Mammary epithelial cell (primary cell): ENCODE results near the gene NGRN.

DNA sequence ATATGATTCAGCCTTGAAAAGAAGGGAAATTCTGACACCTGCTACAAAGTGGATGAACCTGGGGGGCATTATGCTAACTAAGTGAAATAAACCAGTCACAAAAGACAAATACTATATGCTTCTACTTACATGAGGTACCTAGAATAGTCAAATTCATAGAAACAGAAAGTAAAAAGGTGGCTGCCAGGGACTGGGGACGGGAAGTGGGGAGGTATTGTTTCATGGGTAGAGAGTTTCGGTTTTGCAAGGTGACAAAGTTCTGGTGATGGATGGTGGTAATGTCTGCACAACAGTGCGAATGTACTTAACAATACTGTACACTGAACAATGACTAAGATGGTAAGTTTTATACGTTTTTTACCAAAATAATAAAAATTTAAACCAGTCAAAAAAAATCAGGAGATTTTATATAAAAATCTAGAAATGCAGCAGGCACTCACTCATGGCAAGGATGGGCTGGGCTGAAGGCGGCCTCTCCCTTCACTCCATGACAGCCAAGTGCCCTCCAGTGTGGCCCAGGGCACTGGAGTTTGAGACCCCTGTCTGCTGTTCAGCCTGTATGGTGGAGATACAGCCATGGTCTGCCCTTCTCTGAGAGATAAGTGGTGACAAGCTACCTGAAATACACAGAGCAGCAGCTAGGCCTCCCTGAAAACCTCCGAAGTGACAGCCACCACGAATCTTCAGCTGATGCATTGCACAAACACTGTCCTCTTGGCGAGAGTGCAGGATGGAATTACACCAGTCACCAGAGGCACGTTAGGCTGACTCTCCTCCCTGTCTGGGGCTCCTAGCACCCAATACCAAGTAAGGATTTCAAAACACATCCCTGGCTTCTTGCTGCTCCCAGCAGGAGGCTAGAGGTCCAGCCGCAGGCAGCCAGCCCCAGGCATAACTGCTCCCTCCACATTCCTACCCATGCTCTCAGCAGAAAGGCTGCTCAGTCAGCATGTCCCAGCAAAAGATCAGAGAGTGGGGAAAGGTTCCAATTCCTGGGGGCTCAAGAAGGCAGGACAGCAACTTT, 4.5 kb downstream of the IDH2 start:
- CAGE, long polyA plus RNA = no peak
- RRBS = no CpG with 5 or more reads among the region's 10 CpGs

DNA sequence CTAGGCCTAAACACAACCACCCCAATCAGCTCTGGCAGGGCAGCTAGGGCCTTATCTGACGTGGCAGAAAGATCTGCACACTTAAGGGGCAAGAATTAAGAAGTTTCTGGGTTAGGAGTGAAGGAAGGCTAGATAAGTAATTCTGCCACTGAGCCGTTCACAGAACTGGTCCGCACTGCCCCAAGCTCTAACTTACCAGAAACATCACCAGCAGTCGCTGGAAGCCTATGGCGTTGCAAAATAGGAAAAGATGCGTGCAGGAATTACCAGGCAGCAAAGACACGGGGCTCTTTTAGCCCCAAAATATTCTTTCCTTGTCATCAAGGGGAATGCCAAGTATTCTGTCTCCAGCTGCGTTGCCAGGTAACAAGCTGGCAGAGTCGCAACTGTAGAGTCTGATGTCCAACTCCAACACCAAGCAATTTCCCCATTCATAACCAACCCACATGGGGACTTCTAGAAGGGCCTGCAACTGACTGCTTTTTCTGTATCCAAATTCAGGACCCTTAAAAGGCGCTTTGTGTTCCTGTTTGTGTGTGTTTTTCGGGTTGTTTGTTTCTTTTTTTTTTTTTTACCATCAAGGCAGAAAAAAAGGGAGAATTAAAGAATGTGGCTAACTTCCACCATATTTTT, 1.8 kb downstream of the IDH2 start:
- CAGE, long polyA plus RNA = no peak
- RRBS = no CpG with 5 or more reads among the region's 11 CpGs

GRCh38 chr15:90149057-90149884, 47.0 kb upstream of the IDH2 start:
- CAGE, long polyA plus RNA = no peak
- RRBS = no CpG with 5 or more reads among the region's 8 CpGs

- CAGE, long polyA plus RNA = no peak
- RRBS = no CpG with 5 or more reads among the region's 68 CpGs
Observed at GRCh38 chr15:90265446-90266556, at the start of gene NGRN. NGRN (plus strand) TSS chr15:90265672.

DNA sequence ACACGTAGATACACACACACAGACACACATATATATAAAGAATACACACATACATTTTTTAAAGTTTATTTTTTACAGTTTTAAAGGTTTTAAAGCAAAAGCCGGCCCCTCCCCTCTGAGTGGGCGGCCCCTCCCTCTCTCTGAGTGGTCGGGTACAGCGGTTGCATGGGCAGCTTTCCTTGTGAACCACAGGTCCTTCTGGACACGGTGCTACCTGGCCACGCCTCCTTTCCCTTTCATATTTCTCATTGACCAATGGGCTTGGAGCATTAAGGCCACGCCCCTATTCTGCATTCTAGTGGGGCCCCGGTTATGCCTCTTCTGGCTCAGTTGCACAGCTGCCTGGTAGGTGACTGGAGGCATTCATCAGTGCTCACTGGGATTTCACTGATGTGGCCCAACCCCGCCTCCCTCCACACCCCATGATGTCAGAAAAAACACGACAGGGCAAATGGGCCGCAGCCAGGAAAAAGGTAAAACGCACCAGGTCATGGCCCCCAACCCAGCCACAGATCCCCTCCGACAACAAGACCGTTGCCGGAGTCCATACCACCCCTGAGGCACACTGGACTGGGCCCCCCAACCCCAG, 26.2 kb downstream of the NGRN start:
- CAGE, long polyA plus RNA = no peak
- RRBS = no CpG with 5 or more reads among the region's 16 CpGs

GRCh38 chr15:90315571-90315989, 36.5 kb upstream of the ZNF774 start:
- CAGE, long polyA plus RNA = no peak
- RRBS = no CpG with 5 or more reads among the region's 2 CpGs

GRCh38 chr15:90358511-90358979, 6.5 kb downstream of the ZNF774 start:
- CAGE, long polyA plus RNA = no peak
- RRBS = no CpG with 5 or more reads among the region's 5 CpGs

- CAGE, long polyA plus RNA = no peak
- RRBS = 1% methylated on average over 10 of the region's 19 CpGs
Observed at GRCh38 chr15:90387471-90388083, 465 bp upstream of the IQGAP1 start.

GRCh38 chr15:90402092-90402708, 14.2 kb downstream of the IQGAP1 start:
- CAGE, long polyA plus RNA = no peak

GRCh38 chr15:90460336-90460902, 69.3 kb upstream of the CRTC3 start:
- CAGE, long polyA plus RNA = no peak
- RRBS = no CpG with 5 or more reads among the region's 7 CpGs

DNA sequence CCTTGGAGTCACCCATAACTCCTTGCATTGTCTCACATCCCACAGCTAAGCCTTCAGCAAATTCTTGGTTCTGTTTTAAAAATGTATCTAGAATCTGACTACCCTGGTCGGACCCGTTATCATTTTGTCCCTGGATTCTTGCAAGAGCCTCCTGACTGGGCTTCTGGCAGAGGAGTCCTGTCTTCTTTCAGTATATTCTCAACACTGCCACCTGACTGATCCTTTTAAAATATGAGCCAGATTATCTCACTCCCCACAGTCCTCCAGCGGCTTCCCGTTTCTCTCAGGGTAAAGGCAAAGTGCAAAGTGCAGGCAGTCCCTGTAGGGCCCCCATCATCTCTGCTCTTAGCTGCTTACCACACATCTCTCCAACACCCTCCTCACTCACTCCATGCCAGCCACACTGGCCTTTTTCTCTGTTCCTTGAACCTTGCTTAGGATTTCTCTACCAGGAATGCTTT, 28.4 kb downstream of the CRTC3 start:
- CAGE, long polyA plus RNA = no peak
- RRBS = no CpG with 5 or more reads among the region's 4 CpGs

DNA sequence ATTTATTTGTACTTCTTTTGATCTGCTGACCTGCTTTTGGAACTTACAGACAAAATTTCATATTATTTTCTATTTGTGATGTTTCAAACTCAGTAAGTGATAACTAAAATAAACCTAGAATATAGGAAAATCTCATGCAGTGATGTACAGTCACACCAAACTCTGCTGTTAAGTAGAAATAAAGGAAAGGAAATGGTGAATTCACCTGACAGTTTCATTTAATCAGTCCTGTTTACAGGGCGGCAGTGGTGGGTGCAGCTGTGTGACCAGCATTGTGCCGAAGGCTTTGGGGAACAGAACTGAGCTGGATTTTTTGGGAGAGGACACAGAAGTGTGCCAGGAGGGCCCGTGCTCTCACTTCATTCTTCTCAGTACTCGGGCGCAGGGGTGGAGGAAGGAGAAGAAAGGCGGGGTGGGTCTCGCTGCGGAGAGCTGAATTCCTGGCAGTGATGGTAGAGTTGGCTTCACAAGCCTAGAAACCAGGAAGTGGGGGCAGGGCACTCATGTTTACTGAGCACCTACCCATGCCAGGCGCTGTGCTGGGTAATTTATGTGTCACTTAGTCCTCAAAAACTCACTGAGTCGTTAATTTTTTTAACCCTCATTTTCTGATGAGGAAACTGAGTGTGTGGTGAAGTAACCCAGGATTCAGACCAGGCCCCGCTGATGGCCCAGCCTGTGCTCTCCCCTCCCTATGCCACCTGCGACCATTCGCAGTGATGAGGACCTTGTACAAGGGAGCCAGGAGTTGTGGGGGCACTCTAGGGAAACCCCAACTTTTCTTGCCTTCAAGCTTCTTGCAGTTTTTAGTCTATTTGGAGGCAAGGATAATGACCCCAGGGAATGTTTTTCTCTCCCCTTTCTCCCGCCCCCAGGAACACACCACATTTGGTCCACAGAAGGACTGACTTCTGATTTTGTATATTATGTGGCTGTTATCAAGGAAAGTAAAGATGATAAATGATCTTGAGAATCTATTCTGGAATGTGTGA, 64.7 kb downstream of the CRTC3 start:
- CAGE, long polyA plus RNA = no peak
- RRBS = no CpG with 5 or more reads among the region's 14 CpGs

DNA sequence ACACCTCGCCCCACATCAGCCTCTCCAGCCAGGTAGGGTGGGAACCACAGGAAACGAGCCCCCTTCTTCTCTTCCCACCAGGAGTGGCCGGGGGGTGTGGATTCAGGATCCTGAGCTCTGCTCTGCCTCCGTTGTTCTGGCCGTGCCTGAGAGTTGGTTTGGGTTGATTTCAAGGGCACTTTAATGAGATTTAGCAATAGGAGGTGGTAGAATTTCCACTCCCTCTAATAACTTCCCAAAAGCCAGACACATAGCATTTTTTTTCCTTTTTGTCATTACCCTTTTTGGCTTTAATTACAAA, 56.2 kb upstream of the BLM start:
- CAGE, long polyA plus RNA = no peak
- RRBS = no CpG with 5 or more reads among the region's 5 CpGs

GRCh38 chr15:90665501-90666295, 51.4 kb upstream of the BLM start:
- CAGE, long polyA plus RNA = no peak
- RRBS = under 1% methylated on average over 6 of the region's 50 CpGs

DNA sequence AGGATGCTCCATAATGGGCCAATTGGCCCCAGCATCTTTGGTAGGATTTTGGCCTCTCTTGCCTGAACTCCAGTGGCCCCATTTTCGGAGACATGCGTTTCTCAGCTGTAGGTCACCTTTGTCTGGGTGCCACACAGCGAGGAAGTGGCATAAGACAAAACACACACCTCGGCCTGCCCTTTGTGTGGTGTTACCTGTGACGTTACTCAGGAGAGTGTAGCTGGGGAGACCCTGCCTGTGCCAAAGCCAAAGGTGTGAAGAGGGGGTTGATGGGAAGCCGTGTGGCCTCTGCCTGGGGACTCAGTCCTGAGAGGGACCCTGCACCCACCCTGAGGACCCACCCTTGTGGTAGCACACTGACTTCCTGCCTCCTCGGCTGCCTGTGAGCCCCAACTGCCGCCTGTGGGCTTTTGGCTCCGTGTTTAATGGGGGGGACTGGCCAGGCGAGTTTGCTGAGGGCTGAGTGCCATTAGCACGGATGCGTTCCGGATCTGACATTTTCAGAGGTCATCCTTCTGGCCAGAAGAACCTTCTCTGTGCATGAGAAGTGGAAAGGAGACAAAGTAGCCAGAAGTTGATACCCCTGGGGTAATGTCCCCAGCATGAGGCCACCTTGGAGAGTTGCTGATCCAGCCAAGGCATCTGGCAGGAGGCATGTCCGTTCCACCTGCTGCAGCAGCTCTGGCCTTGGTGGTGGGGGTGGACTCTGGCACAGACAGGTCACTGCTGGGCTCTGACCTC, 51.9 kb upstream of the FURIN start:
- CAGE, long polyA plus RNA = no peak
- RRBS = no CpG with 5 or more reads among the region's 14 CpGs

DNA sequence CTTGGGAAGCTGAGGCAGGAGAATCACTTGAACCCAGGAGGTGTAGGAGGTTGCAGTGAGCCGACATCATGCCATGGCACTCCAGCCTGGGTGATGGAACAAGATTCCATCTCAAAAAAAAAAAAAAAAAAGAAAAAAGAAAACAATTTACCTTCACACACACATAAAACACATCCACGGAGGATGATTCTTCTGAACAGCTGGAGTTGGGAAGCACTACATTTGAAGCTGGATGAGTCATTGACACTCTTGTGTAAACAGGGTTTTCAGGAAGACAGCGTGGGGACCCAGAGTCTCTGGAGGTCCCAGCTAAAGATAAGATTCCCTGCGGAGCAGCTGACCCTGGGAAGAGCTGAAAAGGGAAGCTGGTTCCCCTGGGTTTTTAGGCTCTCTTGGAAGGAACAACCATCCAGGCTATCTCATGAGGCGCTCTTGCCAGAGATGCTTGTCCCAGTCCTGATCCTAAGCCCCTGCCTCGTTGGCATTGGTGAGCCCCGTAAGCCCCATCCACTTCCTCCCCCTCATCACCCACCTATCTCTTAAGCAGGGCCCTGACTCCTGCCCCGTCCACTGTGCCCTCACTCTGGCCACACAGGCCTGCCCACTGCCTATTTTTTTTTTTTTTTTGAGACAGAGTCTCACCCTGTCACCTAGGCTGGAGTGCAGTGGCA, 32.0 kb upstream of the FURIN start:
- CAGE, long polyA plus RNA = no peak
- RRBS = no CpG with 5 or more reads among the region's 8 CpGs

GRCh38 chr15:90871962-90872140, 3.5 kb downstream of the FURIN start:
- CAGE, long polyA plus RNA = no peak
- RRBS = 2% methylated on average over 11 of the region's 22 CpGs

DNA sequence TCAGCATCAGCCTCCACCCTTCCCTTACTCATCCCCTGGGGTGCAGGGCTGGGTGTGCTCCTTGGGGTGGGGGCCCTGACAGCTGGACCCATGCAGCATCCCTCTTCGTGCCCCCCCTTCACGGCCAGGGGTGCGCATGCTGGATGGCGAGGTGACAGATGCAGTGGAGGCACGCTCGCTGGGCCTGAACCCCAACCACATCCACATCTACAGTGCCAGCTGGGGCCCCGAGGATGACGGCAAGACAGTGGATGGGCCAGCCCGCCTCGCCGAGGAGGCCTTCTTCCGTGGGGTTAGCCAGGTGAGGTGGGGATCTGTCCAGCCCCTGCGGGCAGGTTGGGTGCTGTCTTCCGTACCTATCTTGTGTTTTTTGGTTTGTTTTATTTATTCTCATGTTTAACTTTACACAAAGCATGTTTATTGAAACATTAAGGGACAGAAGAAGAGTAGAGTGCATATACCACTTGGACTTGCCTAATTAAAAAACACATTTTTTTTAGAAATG, 6.2 kb upstream of the FES start:
- CAGE, long polyA plus RNA = no peak
- RRBS = no CpG with 5 or more reads among the region's 14 CpGs

DNA sequence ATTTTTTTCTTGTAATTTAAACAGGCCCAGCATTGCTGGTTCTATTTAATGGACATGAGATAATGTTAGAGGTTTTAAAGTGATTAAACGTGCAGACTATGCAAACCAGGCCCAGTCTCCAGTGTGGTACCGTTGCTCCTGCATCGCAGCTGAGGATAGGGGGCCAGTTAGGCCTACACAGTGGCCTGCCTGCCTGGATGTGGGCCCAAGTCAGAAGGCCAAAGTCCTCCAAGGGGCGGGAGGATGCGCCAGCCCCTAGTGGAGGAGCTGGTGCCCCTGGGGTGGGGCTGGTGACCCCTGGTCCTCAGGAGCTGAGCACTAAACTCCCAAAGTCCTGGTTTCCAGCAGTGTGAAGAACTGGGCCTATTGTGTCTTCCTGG, 965 bp upstream of the FES start:
- CAGE, long polyA plus RNA = no peak
- RRBS = no CpG with 5 or more reads among the region's 5 CpGs

DNA sequence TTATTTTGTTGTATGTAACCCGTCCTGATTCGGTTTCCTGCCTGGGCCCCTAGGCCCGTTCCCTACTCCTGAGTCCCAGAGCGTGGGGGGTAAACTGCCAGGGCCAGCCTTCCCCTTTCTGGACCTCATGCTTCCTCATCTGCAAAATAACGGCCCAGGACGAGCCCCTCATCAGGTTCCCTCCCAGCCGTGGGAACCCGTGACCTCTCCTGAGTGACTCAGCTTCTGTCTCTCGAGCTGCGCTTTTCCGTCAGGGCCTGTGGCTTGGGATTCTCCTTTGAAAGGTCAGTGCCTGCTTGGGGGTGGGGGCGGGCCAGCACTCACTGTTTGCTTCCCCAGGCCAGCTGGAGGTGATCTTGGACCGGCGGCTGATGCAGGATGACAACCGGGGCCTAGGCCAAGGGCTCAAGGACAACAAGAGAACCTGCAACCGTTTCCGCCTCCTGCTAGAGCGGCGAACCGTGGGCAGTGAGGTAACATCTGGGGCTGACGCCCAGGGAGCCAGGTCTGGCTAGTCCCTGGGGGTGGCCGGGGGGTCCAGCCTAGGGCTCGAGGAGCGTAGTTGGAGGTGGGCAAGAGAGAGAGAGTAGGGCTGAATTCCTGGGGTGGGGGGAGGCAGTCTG, 12.8 kb downstream of the MAN2A2 start:
- CAGE, long polyA plus RNA = no peak
- RRBS = no CpG with 5 or more reads among the region's 24 CpGs